ENCODE measurements around a stretch of chr12.

GRCh38 chr12:93016983-93017313 lies 87.9 kb upstream of the EEA1 start:
- PRO-cap, result no peak
- RAMPAGE, long total RNA, 2 experiments, result no peak in any of the 2 experiments

GRCh38 chr12:93029023-93029592 lies 100.0 kb upstream of the EEA1 start:
- PRO-cap, result no peak
- RAMPAGE, long total RNA, 2 experiments, result no peak in any of the 2 experiments

DNA sequence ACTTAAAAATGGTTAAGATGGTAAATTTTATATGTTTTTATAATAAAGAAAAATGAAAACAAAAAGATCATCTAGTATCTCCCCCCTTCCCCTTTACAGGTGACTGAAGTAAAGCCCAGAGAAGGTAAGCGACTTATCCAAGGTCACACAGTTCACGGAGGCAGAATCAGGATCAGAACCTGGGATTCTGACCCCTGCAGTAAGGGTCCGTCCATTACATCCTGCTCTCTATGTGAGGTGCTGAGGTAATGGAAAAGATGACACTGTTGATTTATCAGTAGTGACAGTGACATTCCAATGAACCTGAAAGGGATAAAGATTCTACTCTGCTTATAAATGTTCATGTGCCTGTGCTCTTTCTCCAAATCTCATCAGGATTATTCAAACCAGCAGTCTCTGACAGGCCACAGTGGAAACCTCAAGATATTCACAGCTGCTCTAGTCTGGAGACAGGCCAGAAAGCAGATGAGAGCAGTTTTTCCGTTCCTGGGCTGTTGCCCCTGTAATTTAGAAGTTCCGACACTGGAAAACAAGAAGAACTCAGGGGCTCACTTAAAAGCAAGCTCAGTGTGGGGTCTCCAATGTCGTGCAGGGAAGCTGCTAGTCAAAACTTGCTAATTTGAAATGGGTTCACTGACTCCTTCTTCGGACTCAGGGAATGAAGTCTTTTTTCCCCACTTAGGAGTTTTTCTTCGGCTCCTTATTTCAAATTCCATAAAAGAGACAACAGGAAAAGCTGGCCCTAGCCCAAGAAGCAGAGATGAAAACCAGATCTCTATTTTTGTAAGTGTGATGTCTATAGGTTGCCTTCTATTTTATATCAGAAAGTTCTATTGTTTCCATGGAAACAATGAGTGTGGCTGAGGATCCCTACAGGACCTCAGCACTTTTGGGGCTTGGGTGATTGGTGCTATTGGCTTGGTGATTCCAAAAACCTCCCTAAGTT lies 131.8 kb upstream of the EEA1 start:
- PRO-cap, result no peak
- RAMPAGE, long total RNA, 2 experiments, result no peak in any of the 2 experiments

GRCh38 chr12:93173930-93175059 lies 203.4 kb upstream of the NUDT4 start:
- PRO-cap, result no peak
- RAMPAGE, long total RNA, 2 experiments, result no peak in any of the 2 experiments

DNA sequence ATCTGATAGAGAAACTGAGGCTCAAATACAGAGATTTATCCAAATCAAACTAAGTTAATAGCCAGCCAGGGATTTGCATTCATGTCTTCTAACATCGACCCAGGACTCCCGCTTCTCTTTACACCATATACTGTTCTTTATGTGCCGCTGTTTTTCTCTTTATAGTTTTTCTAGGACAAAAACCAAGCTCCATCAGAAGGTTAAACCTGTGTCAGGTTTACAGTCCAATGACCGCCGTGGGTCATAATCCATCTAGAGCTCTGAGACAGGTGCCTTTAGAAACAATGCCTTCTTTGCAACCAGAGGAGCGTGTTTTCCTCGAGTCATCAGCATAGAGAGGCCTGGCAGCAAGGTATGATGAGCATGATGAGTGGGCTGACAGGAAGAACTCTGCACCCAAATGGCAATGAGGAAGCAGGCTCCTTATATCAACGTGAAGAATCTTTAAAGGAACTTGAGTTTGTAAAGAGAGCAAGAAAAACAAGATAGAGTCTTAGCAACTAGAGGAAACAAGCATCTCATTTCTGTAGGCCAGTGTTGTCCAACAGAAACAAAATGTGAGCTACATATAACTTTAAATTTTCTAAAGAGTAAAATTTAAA lies 60.5 kb upstream of the NUDT4 start:
- PRO-cap, result no peak
- RAMPAGE, long total RNA, 2 experiments, result no peak in any of the 2 experiments

DNA sequence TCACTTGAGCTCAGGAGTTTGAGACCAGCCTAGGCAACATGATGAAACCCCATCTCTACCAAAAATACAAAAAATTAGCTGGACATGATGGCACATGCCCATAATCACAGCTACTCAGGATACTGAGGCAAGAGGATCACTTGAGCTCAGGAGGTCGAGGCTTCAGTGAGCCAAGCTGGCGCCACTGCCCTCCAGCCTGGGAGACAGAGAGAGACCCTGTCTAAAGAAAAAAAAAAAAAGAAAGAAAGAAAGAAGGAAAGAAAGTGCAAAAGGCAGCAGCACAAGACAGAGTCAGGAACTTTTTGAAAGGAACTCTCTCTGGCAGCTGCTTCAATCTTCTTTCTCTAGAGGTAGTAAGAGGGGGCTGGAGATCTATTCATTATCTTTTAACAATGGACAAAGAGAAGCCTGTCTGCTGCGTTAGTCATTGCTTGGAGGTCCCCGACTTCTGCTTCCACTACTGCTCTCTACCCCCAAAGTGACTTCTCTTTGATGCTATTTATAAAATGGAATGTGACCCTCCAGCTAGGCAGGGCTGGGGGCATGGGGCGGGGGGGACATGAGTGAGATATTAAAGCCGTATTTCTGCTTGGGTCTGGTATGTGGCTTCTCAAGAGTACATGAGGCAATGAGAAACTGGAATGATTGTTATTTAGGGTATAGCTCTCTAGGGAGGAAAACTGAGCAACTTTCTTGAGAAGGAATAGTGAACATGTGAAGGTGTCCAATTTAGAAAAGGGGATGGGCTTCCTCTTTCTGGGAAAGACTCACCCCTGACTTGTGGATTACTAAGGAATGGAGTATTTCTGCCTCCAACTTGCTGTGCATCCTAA lies 41.5 kb upstream of the NUDT4 start:
- PRO-cap, result no peak
- RAMPAGE, long total RNA, 2 experiments, result no peak in any of the 2 experiments

DNA sequence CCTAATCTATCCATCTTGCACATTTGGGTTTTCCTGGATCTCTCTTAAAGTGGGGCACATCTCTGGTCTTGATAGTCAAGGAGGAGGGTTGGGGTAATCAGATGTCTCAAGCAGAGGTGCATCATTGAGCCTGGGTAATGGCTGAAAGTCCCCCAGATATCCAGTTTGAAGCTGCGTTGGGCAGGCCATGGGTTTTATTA lies 10.9 kb downstream of the SOCS2 start:
- PRO-cap, result unidirectional peak, plus-strand start at position 74 of the sequence
- RAMPAGE, long total RNA, 2 experiments, result no peak in any of the 2 experiments

GRCh38 chr12:93743061-93743890 lies 66.1 kb downstream of the CRADD start:
- PRO-cap, result no peak
- RAMPAGE, long total RNA, 2 experiments, result no peak in any of the 2 experiments

DNA sequence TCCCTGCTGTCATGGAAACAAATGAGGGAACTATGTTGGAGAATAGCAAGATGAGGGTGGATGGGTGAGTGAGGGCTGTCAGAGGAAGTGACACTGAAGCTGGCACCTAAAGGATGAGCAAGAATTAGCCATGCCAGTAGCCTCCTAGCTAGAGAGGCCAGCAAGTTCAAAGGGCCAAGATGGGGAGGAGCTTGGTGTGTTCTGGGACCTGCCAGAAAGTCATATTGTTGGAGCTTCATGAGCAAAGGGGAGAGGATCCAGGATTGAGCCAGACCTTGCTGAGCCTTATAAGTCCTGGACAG lies 71.9 kb downstream of the CRADD start:
- PRO-cap, result no peak
- RAMPAGE, long total RNA, 2 experiments, result no peak in any of the 2 experiments

GRCh38 chr12:93776581-93777050 lies 99.4 kb downstream of the CRADD start:
- PRO-cap, result no peak
- RAMPAGE, long total RNA, 2 experiments, result no peak in any of the 2 experiments

DNA sequence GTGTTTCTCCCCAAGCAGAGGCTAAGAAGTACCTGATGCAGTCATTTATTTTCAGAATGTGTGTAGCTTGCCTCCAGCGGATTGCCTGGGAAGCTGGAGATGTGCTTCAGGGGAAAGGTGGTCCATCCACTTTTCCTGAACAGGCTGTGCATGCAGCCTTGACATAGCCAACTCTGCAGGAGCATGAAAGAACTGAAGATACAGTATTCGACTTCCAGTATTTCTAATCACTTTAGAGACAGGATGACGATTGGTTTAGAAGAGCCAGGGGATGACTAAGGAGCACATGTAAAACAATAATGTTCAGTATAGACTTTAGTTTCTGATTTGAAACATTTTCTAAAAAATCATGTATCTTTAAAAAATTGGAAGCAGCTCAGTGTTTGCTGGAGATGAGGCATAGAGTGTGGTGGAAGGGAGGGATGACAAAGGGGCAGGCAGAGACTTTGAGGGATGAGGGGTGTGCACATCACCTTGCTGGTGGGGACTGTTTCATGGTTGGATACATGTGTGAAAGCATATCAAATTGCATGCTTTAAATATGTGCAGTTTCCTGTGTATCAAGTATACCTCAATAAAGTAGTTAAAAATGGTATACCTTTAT lies 112.1 kb downstream of the CRADD start:
- PRO-cap, result no peak
- RAMPAGE, long total RNA, 2 experiments, result no peak in any of the 2 experiments

DNA sequence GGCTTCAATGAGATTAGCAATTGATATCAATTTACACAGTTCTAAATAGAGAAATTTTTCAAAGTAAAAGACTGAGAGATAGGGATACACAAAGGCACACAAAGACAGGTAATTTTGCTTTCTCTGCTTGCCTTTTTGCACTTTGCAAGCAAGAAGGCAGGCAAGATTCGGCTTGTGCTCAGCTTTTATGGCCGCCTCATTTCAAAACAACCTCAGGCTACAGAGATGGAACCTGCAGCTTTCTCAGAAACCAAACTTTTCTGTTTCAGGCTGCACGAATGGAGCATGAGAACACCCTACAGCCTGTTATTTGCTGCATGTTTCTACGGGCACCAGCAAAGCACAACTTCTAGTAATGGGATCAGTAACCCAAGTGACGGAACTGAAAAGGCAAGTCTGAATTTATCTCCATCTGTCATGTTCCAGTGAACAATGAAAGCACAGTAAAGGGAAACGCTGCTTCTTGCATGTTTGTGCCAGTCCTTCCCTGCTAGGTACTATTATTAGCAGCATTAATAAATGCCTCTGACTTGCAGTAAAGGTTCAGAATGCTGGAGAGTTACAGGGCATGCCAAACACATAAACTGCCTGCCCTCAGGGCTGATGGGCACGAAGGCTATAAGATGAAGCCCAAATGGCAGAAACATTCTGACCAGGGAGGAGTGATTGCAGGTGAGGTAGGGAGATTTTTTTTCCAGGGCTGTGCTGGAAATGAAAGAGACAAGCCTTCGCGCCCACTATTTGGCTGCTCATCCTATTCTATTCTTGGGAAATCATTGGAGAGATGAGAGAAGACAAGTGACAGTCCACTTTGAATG lies 100.6 kb upstream of the PLXNC1 start:
- PRO-cap, result unidirectional peak, plus-strand start at position 546 of the sequence; unidirectional peak, plus-strand start at position 651 of the sequence
- RAMPAGE, long total RNA, 2 experiments, result no peak in any of the 2 experiments

GRCh38 chr12:94099609-94100112 lies 48.7 kb upstream of the PLXNC1 start:
- PRO-cap, result no peak
- RAMPAGE, long total RNA, 2 experiments, result no peak in any of the 2 experiments

GRCh38 chr12:94102051-94102660 lies 46.2 kb upstream of the PLXNC1 start:
- PRO-cap, result unidirectional peak, minus-strand start at chr12:94102330
- RAMPAGE, long total RNA, 2 experiments, result no peak in any of the 2 experiments

DNA sequence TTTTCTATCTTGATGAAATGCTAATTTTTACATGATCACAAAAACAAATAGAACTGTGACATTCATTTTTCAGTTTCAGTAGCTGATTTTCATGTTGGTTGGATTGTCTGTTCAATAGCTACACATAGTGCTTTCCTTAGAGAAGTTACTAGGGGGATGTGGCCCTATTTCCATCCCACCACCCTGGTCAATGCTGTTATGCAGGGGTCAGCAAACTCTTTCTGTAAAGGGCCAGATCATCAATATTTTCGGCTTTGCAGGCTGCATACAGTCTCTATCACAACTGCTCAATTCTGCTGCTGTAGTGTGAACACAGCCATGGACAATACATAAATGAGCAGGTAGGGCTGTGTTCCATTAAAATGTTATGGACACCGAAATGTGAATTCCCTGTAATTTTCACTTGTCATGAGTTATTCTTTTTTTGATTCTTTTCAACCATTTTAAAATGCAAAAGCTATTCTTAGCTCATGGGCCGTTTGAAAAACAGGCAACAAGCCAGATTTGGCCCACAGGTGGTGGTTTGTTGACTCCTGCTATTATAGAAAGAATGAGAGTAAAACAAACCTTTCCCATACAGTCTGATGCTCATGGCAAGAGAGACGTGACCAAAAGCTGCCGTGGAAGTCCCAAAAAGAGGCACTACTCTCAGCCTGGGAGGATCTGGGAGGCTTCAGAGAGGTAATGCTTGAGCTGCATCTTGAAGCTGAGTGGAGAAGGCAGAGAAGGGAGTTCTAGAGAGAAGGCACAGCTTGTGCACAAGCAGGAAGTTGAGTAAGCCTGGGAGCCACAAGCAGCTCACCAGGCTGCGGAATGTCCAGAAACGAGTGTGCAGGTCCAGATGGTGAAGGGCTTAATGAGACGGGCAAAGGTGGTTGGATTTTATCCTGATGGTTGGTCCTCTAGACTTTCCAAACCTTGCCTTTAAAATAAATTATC lies 9.4 kb downstream of the PLXNC1 start:
- PRO-cap, result no peak
- RAMPAGE, long total RNA, 2 experiments, result no peak in any of the 2 experiments

- PRO-cap, result no peak
- RAMPAGE, long total RNA, 2 experiments, result no peak in any of the 2 experiments
These were observed 26.3 kb downstream of the PLXNC1 start for GRCh38 chr12:94174513-94175142.

DNA sequence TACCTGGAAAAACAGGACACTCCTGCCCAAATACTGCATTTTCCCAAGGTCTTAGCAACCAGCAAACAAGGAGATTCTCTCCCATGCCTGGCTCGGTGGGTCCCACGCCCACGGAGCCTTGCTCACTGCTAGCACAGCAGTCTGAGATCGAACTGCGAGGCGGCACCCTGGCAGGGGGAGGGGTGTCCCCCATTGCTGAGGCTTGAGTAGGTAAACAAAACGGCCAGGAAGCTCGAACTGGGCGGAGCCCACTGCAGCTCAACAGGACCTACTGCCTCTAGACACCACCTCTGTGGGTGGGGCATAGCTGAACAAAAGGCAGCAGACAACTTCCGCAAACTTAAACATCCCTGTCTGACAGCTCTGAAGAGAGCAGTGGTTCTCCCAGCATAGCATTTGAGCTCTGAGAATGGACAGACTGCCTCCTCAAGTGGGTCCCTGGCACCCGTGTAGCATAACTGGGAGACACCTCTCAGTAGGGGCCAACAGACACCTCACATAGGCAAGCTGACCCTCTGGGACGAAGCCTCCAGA lies 69.9 kb downstream of the CEP83 start:
- PRO-cap, result no peak
- RAMPAGE, long total RNA, 2 experiments, result no peak in any of the 2 experiments

GRCh38 chr12:94673653-94674141 lies 23.3 kb upstream of the TMCC3 start:
- PRO-cap, result no peak
- RAMPAGE, long total RNA, 2 experiments, result no peak in any of the 2 experiments

- PRO-cap, result no peak
- RAMPAGE, long total RNA, 2 experiments, result no peak in any of the 2 experiments
These were observed 62.8 kb upstream of the TMCC3 start for GRCh38 chr12:94713089-94713641.

GRCh38 chr12:95125044-95125345 lies 51.6 kb upstream of the NR2C1 start:
- PRO-cap, result no peak
- RAMPAGE, long total RNA, 2 experiments, result no peak in any of the 2 experiments

Measured in prostate gland (tissue), 2 donors.